Measurements from ENCODE around the genes FBXO30 and SAMD5.

GRCh38 chr6:143675871-143676539 lies 1.8 kb upstream of the PHACTR2 start:
- PRO-cap, result no peak

GRCh38 chr6:143844019-143844431 lies 887 bp downstream of the LTV1 start:
- PRO-cap, result no peak

DNA sequence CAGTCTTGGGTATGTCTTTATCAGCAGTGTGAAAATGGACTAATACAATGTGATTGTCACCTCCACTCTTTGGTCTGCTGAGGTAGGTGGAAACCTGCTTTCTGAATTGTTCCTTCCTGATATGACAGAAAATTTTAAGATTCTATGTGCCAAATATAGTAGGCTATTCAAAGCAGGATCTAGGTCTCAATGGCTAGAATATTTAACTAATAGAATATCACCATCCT lies 30.3 kb downstream of the STX11 start:
- PRO-cap, result no peak

DNA sequence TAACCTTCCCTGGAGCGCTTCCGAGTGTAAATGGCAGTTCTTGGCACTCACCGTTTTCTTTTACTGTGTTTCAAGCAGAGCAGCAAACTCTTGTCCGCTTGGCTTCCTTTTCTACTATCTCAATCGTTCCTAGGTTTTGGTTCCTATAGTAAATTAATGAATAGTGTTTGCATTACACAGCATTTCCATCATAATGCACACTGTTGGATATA lies 2.1 kb downstream of the UTRN start:
- PRO-cap, result no peak

- PRO-cap, result no peak
Measured at GRCh38 chr6:144298209-144298713, 13.1 kb downstream of the UTRN start.

DNA sequence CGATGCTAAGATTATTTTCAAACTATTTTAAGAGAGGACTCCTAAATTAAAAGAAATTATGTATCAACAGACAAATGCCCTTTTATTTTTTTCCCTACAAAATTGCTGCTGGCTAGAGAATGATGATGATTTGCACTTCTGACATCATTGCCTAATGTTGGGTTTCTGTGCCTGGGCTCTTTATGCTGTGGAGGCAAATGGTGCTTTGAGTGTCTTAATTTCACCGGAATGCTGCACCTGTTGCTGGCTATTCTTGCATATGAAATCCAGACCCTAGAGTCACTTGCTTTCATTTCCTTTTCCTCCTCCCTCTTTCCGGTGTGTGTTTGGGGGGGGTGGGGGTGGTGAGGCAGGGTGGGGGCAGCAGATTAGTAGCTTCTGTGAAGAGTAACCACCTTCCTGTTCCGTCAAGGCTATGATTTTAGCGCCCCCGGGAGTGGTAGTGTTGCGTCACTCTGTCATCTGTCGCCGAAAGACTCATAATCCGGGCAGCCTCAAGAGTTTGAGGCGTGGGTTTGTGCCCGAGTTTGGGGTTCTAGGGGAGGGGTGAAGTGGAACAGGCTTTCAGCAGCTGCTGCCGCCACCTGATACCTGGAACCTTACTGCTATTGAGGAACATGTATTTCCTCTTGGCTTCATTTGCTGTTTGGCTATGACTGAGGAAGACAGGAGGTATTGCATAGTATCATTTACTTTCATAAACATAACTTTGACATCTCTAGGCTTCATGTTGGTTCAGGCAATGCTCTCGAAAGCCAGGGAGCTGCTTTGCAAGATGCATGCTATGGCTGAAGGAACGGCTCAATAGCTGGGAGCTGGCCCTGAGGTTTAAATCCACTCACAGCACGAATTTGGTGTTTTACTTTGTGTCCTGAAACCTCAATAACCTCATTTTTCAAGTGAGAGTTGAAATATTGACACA lies 49.1 kb downstream of the UTRN start:
- PRO-cap, result no peak

- PRO-cap, result no peak
Measured at GRCh38 chr6:144335784-144336471, 50.8 kb downstream of the UTRN start.

GRCh38 chr6:144661221-144661637 lies 376.1 kb downstream of the UTRN start:
- PRO-cap, result no peak

- PRO-cap, result no peak
Measured at GRCh38 chr6:145076180-145076627, 659.1 kb downstream of the EPM2A start.

DNA sequence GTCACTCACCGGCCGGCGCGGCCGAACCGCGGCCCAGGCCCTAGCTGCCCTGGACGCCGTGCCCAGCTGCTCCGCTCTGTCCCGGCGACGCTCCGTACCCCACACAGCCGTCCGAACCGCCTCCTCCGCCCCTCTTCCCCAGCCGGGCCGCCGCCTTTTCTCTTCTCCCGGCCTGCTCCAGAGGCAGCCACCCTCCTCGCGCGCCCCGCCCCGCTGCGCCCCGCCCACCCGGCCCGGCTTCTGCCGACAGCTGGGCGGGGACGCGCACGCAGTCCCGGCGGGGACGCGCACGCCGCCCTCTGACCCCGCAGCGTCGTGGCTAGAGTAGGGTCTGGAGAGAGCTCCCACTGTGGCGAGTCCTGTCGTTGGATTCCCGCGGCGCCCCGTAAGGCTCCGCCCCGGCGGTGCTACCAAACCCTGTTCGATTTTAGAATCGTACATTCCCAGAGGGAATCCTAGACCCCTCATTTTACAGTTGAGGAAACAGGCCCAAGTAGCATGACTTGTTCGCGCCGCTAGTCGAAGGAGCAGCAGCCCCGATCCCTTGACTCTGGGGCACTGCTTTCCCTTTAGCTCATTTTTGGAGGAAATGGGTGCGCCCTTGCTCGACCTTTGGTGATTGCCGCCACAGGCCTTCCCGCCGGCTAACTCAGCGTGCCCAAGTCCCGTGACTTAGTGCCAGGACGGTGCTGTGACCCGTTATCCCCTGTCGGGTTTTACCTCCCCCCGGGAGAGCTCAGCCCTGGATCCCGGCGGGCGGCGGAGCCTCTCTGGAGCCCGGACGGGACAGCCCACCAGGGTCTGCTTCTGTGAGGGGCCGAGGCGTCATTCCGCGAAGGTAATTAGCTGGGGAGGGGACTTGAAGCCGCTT lies at the start of gene FBXO30:
FBXO30 (minus strand) TSS at position 202 of the 871 bp plus-strand sequence.
- PRO-cap, result bidirectional peak, plus-strand start at position 327 of the sequence, minus-strand start at position 136 of the sequence

DNA sequence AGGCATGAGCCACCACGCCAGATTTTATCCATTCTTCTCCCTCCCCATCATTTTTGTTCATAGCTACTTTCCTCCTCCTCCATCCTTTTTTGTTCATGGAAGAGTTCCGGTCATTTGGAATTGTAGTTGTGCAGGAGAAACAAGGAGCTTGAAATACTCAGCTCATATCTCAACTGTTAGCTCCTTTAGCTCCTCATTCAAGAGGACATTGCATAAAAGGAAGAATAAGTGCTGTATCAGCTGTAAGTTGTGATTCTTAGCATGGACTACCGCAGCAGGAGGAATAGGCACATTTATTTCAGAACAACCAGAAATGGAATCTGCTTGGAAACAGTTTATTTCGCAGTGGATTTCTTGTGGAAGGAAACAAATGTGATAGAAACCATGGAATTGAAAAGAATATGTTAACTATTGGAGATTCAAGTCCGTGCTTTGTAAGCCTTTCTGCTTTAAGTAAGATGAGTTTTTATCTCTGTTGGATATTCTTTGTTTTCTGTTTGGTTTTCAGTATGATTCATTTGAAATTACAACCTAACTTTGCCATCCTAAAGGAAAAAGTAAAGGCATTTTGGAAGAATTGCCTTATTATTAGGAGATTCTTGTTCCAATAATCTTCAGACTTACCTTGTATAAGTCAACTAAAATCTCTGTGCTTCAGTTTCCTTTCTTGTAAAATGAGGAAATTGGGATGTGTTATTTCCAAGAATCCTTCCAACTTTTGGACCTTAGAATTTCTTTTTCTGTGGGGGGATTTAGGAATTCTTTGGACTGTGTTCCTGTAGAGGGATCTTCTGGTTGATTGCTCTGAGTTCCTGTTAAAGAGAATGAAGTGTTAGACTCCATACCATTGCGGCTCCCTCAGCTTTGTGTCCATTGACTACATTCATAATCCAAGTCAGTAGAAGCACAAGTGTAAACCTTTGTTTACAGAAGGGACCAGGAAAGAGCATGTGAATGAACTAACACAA lies 7.9 kb downstream of the STXBP5 start:
- PRO-cap, result no peak

GRCh38 chr6:147232286-147233270 lies 28.4 kb downstream of the STXBP5 start:
- PRO-cap, result no peak

GRCh38 chr6:147238250-147239095 lies 34.3 kb downstream of the STXBP5 start:
- PRO-cap, result no peak

DNA sequence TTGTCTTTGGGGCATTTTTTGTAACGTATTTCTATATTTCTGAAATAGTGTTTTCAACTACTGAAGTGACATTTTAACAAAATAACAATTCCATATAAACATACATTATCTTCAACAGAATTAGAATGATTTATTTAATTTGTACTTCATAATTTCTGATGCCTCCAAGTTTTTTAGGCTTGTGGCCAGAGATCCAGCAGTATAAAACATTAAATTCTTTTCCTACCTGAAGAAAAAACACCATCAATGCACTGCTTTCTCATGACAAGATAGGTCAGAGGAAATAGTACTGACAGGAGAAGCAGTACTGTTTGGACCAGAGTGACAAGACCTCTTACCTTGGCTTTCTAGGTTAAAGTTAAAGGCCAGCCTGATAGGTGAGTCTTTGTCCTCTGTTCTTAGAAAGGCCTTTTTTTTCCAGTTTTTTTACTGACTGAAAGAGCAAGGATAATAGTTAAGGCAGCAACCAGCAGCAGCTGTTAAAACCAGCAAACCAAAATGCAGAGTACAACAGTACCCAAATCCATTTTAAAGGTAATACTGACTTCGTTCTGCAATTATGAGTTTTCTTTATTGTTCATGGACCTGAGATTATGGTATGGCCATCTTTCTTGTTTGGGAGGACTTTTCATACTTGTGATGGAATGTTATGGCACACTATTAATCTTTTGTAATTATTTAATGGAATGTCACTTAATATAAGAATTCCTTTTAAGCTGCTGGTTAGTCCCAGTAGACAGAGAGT lies 113.9 kb downstream of the STXBP5 start:
- PRO-cap, result no peak

DNA sequence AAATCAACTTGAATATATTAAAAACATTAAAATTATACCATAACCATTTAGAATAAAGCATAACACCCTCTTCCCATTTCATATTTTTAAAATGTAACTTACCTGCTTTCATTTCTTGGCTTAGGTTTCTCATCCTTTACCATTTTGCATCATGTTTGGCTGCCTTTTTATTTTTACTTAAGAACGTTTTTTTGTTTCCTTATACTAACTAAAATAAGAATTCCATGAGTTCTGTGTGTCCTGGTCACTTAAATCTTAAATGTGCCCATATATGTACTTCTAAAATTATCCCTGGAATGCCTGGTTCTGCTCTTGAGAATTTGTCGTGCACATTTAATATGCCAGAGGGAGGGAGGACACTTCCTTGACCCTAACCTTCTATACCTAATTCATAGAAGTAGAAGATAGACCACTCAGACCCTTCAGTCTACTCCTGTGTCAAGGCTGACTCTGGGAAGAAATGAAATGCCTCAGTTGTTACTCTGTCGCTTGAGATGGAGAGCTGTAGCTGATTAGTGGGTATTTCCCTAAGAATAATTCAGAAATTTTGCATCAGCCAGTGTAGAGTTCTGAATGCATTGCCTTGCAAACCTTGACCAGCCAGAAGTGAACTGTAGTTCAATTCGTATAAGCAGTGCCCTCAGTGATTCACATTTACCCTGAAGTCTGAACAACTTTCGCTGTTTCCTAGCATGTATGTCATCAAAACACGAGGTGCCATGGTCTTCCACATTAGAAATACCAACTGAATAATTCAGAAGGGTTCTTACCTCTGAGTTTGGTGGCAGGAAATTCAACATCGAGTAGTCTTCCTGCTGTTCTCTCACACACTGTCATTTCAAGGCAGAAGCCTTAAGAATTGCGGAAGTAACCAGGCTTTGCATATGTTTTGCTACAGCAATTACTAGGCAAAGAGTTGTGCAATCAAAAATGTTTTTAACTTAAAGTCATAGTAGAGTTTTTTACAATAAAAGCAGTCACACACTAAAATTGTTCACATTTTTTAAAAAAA lies 117.9 kb downstream of the STXBP5 start:
- PRO-cap, result no peak

DNA sequence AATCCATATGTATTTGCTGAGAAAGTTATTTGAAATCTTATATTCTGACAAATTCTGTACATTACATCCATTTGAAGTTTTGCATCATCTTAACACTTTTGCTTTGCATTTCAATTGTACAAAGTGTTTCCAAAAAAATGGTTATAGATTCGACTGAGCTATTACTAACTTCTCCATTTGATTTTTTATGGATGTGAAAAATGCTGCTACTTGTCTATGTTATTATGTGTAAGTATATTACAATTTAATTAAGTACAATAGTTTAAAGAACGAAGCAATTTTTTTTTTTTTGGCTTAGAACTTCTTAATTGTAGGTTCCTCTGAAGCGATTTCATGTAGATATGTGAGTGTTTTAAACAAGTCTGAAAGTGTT lies 121.0 kb upstream of the SAMD5 start:
- PRO-cap, result no peak

DNA sequence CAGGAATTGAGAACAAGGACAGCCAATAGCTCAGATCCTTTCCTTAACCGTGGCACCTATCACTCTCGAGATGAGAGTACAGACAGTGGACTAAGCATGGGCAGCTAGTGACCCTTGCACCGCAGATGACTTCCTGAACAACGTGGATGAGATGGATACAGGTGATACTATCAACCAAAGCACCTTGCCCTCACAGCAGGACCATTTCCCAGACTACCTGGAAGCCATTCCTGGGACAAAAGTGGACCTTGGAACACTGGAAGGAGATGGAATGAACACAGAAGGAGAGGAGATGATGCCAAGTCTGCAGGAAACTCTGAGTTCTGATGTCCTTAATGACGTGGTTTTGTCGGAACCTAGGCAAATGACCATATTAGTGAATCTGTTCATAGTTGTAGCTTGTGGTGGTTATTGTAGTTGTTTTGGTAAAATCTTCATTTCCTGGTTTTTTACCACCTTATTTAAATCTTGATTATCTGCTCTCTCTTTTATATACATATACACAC lies 100.5 kb upstream of the SAMD5 start:
- PRO-cap, result no peak

DNA sequence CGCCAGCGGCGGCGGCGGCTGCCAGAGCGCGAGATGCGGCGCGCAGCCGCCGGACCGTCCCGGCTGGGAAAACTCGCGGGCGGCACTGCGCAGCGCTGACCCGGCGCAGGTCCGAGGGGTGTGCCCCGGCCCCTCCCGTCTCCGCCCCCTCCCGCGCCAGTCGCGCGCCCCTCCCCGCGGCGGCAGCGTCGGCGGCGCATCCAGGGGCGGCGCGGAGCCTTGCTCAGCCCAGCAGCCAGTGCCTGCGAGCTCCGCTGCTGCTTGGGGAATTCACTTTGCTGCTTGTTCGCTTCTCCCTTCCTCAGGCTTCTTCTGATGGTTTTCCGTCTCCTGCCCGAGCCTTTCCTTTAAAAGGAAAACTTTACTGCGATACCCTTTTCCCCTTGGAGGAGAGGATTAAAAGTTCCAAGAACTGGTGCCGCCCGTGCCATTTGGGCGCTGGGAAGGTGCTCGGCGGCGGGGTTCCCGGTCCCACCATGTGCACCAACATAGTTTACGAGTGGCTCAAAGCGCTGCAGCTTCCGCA lies at the start of gene SAMD5:
SAMD5 (plus strand) TSS at position 238 of the 526 bp plus-strand sequence.
- PRO-cap, result bidirectional peak, plus-strand start at position 257 of the sequence, minus-strand start at position 75 of the sequence

- PRO-cap, result no peak
Measured at GRCh38 chr6:148075420-148075847, 267.2 kb upstream of the SASH1 start.

DNA sequence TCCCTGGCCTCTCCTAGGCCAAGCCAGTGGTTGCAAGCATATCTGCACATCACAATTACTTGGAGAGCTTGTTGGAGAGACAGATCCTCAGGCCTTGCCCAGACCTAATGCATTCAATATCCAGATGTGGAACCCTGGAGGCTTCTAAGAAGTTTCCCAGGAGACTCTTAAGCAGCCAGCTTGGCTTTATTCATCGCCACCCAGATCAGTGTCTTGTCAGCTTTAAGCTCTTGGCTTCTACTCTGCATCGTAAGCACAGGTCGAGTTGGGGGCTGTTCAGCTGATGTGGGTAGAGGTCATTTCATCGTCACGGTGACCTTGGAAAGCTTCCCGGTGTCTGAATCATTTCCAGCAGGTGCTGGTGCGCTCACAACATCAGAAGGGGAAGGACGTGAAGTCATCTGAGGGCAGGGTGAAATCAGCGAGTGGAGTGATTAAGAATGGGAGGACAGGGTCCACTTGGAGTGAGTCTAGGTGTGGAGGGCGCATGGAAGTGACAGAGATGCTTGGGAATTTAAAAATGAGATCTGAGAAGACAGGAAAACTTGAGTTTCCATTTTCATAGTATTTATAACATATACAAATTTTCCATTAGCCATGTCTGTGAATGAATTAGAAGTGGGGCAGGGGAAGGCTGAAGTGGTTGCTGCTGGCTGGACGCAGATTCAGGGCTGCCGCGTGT lies 112.6 kb downstream of the SASH1 start:
- PRO-cap, result unidirectional peak, plus-strand start at position 467 of the sequence

Measured in pulmonary artery (tissue), 1 donor.